H4 (cell line): ENCODE results near the genes ZNF787, AURKC, ZNF17, ZNF776, ZNF606 and ZNF329.

GRCh38 chr19:55654702-55654932, 218 bp upstream of the U2AF2 start:
- RAMPAGE, long total RNA = no peak

GRCh38 chr19:55669253-55670023, 5.6 kb upstream of the EPN1 start:
- RAMPAGE, long total RNA = no peak

DNA sequence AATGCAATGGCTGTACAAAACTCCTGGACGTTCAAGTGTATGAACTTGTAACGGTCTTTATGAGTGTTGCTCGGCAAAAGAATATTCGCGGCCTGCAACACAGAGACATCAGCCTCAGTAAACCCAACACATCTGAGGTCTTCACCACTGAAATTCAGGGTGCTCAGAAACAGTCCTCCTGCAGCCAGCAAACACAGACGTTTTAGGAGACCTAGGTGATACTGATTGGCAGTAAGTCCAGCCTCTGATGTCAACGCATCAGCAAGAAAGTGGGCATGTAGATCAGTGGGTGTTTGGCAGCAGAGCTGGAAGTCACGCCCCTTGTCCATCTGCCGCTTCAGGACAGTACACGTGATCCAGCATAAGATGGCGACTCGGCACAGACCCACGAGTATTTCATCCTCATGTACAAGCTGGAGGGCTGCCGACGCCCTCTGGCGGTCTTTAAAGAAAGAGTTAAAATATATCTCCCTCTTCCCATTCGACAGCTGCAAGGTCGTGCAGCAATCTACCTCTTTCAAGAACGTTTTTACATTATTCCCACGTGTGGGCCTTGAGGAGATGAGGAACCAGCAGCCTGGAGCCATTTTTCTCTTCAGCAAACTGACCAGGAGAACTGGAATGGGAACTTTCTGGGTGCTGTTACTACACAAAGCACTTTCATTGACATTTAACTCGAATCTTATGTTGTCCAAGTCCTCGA, 22.4 kb downstream of the NLRP11 start:
- RAMPAGE, long total RNA = no peak

DNA sequence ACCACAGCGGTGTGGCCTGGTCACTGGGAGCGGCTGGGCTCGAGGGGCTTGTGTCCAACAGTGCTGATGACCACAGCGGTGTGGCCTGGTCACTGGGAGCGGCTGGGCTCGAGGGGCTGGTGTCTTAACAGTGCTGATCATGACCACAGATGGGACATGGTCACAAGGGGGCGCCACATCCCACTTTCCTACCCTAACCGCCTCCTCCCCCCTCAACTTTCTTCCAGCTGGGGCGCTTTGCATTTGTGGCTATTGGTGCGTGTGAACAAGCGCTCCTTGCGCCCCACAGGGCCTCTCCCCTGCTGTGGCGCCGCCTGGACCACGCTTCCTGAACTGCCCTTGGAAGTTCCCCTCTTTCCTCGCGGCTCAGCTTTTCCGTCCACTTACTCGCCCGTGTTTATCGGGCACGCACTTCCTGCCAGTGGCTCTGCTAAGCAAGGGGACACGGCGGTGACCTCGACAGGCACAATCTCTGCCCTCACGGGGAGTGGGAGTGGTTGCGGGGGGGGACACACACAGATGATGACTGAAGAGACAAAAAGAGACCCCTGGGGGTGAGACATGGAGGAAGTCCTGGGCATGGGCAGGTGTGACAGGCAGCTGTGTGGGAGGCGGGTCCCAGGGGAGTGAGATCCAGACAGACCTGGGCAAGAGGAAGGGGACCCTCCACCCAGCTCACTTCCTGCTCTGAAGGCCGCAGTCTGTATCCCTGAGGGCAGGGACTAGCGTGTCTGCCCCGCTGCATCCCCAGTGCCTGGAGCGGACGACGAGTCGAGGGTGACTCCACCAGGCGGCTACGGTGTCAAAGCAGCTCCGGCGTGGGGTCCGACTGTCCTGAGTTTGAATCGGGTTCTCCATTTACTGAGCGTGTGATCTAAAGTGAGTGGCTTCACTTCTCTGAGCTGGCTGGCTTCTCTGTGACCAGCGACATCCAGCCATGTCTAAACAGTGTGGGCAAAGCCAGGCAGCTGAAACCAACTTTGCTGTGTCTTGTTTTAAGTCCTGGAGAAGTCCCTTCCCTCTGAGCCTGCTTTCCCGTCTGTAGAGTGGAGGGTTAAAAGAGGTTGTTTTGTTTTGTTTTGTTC, 40.2 kb downstream of the ZNF787 start:
- RAMPAGE, long total RNA = no peak

DNA sequence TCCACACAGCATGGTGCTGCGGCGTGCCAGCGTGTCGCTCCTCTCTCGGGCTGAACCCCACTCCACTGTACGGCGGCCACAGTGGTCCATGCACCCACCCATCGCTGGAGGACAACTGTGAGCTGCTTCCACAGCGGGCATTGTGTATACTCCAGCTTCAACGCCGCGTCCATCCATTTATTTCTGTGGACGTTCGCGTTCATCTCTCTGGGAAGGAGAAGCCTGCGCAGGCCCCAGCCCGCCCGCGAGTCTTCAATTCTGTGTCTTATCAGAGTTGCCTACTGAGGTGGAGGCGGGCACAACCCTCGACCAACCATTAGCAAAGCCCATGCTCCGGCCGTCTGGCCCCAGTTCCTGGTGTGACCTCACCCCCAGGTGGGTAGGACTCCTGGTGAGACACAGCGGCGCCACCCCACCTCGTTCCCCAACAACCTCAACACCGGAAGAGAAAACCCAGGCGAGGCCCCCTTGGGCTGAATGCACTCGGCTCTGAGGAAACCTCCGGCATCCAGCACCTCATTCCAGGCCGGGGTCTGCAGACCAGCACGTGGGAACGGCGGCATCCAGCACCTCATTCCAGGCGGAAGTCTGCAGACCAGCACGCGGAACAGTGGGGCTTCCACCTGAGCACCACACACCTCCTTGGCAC, 14.7 kb downstream of the ZNF787 start:
- RAMPAGE, long total RNA = no peak

DNA sequence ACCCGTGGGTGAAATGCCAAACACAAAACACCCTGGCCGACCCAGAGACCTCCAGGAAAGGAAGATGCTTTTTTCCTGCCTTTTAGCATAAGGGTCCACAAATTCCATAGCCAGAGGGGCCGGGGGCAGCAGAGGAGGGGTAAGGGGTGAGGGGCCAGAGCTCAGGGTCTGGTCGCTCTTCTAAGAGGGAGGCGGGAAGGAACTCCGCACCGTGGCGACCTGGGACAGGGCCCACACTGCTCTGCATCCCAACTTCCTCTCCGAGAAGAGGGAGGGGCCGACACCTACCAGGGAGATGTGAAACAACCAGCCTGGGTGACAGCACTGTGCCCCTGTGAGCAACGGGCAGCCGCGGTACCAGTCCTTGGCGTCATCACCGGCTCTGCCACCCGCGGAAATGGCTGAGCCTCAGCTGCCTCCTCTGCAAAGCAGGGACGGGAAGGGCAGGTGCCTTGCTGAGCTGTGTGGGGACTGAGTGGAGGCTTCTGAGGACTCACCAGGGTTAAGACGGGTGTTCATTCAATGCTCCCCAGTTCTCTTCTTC, 9.6 kb downstream of the ZNF787 start:
- RAMPAGE, long total RNA = no peak

DNA sequence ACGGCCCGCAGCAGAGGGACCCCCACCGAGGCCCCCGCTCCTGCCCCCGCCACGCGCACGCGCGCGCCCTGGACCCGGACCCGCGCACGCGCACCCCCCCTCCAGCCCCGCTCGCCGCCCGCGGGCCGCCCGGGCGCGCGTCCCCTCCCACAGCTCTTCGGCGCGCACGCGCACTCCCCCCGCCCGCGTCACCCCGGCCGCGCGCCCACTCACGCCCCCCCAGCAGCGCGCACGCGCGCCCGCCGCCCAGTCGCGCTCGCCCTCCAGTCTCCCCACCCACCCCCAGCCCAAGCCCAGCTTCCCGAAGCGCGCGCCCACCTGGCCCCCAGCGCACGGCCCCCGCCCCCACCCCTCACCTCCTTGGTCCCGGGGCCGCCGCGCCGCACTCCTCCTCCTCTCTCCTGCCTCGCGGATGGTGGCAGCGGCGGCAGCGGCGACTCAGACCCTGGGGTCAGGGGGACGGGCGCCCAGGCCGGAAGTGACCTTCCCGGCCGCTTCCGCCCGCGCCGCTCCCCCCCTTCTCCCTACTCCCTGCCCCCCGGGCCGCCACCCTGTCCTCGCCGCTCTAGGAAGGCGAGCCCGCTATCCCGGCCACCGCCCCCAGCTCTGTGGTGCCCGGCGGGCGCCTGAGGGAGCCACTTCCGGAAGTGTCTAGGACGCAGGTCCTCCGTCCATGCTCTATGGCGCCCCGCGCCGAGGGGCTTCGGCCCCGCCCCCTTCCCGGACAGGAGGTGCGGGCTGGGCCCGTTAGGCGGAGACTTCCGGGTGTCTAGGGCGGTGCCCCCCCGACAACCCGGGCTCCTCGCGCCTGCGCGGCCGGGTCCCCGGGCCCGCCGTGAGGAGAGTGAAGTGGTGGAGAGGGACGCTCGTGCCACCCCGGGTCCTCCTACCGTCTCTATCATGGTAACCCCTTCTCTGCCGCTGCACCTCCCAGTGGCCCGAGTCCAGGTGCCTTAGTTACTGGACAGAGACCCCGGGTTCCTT, at the start of gene ZNF787:
TSS of gene ZNF787 (minus strand) at position 480 of the 984 bp plus-strand sequence.
- RAMPAGE, long total RNA = start-site peak on the minus strand centred at position 440 of the sequence, 33 bp wide, 73 reads

DNA sequence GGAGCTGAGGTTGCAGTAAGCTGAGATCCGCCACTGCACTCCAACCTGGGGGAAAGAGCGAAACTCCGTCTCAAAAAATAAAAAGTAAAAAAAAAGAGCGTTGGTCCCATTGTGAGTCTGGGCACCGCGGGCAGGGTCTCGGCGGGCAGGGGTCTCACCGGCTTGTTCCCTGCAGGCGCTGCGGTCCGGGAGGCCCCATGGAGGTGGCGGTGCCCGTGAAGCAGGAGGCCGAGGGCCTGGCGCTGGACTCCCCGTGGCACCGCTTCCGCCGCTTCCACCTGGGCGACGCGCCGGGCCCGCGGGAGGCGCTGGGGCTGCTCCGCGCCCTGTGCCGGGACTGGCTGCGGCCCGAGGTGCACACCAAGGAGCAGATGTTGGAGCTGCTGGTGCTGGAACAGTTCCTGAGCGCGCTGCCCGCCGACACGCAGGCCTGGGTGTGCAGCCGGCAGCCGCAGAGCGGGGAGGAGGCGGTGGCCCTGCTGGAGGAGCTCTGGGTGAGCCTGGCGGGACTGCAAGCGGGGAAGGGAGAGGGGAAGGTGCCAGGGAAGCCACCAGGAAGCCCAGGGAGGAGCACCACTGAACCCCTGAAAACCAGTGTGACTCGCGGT, 5.7 kb downstream of the ZNF444 start:
- RAMPAGE, long total RNA = no peak

GRCh38 chr19:56291672-56292196, 19.2 kb downstream of the EDDM13 start:
- RAMPAGE, long total RNA = no peak

- RAMPAGE, long total RNA = no peak
Observed at GRCh38 chr19:56751034-56751576, 79.5 kb upstream of the ZNF835 start.

- RAMPAGE, long total RNA = no peak
Observed at GRCh38 chr19:57230732-57231320, at the start of gene AURKC. Gene AURKC (plus strand): TSS chr19:57231023.

DNA sequence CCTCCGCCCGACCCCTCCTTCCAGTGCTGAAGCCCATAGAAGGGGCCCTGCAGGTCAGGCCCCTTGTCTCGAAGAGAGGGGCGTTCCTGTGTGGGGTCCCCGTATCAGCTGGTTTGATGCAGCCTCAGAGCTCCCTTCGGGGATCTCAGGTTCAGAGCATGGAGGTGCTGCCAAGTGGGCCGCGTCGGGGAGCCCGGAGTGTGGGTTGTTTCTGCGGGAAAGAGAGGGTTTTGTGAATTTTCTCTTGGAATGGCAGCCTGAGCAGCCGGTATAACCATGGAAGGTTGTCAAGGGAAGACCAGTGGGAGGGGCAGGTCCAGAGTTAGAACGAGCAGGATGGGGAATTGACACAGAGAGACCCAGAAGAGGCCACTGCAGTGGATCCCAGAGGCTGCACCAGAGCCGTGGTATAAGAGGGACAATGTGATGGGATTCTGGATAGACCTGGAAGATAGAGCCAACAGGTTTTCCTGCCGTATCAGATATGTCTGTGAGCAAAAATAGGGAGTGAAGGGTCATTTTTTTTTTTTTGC, 448 bp downstream of the TRAPPC2B start:
- RAMPAGE, long total RNA = no peak

- RAMPAGE, long total RNA = no peak
Observed at GRCh38 chr19:57410723-57411779, at the start of gene ZNF17. Gene ZNF17 (plus strand): TSS chr19:57411161.

GRCh38 chr19:57746432-57747752, at the start of gene ZNF776:
Gene ZNF776 (plus strand): TSS chr19:57746815.
- RAMPAGE, long total RNA = no peak

GRCh38 chr19:57915526-57916201, 728 bp downstream of the ZNF417 start:
- RAMPAGE, long total RNA = no peak

- RAMPAGE, long total RNA = start-site peak on the minus strand at chr19:58002810-58002816, 7 reads
Observed at GRCh38 chr19:58002633-58003000, at the start of gene ZNF606. Gene ZNF606 (minus strand): TSS chr19:58002820.

- RAMPAGE, long total RNA = no peak
Observed at GRCh38 chr19:58089698-58090257, 8.3 kb downstream of the ZSCAN18 start.

DNA sequence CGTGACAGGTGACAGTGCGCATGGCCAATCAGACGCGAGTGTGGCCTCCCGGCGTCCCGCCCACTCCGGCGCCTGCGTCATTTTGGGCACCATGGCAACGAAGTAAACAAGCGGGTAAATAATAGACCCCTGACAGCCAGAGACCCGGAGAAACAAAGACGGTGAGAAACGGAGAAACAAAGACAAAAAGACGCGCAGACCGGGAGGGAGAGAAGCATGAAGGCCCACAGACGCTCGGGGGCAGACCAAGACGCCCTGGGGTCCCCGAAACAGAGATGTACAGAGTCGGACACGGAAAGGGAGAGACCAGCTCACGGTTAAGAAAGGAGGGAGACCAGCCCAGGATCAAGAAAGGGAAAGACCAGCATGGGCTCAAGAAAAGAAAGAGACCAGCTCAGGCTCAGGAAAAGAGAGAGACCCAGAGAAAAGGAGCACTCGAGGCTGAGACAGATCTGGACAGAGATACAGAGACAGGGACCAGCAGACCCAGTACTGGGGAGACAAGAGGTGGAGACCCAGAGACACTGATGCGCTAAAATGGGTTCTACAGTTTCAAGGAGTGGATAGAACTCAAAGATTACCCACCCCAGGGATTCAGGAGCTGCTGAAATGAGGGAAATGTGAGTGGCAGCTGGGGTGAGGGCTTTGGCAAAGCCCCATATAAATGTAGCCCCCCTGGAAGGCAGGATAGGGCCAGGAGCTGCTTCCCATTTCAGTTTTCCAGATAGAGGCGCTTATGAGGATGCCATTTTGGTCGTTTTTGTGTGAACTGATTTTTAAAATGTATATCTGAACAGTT, 496 bp upstream of the ZSCAN18 start:
- RAMPAGE, long total RNA = no peak

DNA sequence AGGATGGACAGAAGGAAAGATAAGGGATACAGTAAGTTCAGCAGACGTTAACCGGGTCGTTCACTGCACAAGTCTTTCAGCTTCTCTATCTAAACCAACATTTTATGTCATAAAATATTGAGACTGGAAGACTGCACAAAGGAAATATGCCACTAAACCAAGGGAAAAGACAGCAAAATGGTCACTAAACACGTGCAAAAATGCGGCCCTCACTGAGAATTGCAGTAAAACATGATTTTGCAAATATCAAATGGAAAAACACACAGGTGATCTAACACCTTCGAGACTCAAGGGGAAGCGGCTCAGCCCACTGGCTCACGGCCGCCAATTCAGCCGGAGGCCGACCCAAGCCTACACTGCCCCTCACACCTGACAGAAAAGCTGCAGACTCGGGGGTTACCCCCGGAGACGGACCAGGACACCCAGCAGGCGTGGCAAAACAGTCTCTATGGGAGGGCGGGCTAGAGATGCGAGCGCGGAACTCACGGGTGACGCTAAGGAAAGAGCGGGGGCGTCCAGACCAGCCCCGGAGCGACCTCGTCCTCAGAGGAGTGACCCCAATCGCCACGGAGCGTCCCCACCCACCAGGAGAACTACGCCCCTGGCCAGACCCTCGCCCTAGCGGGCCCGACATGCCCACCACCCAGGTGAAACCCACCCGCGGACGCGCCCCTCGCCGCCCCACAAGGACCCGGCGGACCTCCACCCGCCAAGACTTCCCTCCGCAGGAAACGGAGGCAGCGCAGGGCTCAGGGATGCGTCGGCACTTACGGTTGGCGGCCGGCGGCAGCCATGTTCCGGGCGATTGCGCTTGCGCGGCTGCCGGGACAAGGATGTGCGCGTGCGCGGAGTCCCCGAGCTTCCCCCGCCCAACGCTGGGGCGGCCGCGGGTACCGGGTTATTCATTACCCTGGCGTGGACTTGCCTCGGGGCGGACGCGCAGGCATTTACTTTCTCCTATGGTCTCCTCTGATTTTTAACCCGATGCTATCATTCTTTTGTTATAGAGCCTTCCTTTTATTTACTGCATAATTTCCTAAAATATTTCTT, at the start of gene ZNF329:
TSS of gene ZNF329 (minus strand) at position 809 of the 1,050 bp plus-strand sequence.
- RAMPAGE, long total RNA = no peak

- RAMPAGE, long total RNA = no peak
Observed at GRCh38 chr19:58186352-58186844, 3.5 kb downstream of the ZNF274 start.